A375 (cell line): Measurements from ENCODE around the genes SCN2A and METTL8.

GRCh38 chr2:165239238-165239737, at the start of gene SCN2A:
Gene SCN2A (plus strand): TSS chr2:165239414.
- RAMPAGE, long total RNA: no peak

DNA sequence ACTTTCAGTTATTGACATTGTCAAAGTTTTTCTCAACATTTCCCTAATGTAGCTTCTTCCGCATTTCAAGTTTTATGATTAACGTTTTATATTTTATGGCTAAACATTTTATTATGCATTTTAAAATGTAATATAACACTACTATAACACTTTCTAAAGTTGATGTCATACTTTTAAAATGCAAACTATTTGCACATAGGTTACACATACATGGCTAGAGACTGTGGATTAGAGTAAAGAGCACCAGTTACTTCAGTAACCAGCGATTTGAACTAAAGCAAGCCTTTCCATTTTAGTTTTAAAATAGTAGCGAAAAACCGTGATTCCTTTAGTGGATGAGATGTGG, 91.0 kb downstream of the B3GALT1 start:
- RAMPAGE, long total RNA: no peak

DNA sequence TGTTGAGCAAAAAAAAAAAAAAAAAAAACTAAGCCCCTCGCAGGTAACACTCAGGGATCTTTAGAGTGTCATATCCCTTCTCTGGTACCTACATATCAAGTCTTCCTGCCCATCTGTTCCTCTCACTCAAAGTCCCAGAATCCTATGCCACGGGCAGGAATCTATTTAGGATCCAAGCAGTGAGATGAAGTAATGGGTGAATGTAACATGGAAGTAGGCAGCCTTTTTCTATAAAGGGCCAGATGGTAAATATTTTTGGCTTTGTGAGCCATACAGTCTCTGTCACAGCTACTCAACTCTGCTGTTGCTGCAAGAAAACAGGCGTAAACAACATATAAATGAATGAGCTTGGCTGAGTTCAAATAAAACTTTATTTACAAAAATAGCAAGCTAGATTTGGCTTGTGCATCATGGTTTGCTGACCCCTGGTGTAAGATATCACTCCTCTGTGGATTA, 458.0 kb downstream of the B3GALT1 start:
- RAMPAGE, long total RNA: no peak

GRCh38 chr2:168181906-168182312, 65.5 kb downstream of the STK39 start:
- RAMPAGE, long total RNA: no peak

GRCh38 chr2:168248471-168248715, 998 bp upstream of the STK39 start:
- RAMPAGE, long total RNA: no peak

- RAMPAGE, long total RNA: no peak
Observed at GRCh38 chr2:168489862-168490407, 33.9 kb downstream of the CERS6 start.

DNA sequence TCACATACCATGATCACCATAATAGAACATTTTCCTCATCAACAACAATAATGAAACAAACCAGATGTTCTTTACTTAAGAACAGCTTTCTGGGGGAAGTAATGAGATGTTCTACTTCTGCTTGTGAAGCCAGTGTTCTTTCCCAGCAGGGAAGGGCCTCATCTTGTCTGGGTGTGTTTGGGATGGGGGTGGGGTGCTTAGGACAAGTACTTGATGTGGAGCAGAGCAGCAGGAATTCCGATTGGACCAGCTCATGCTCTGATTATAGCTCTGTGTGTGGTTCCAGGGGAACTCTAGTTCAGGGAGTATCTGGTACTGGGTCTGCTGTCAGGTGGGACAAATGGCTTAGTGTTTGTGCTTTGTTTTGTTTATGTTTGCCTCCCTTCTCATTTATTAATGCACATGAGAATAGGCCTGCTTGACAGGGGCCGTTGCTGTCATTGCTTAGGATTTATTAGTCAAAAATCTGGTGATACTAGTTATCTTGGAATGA, 162.9 kb upstream of the NOSTRIN start:
- RAMPAGE, long total RNA: no peak

- RAMPAGE, long total RNA: no peak
Observed at GRCh38 chr2:168700419-168701235, 101.8 kb upstream of the NOSTRIN start.

DNA sequence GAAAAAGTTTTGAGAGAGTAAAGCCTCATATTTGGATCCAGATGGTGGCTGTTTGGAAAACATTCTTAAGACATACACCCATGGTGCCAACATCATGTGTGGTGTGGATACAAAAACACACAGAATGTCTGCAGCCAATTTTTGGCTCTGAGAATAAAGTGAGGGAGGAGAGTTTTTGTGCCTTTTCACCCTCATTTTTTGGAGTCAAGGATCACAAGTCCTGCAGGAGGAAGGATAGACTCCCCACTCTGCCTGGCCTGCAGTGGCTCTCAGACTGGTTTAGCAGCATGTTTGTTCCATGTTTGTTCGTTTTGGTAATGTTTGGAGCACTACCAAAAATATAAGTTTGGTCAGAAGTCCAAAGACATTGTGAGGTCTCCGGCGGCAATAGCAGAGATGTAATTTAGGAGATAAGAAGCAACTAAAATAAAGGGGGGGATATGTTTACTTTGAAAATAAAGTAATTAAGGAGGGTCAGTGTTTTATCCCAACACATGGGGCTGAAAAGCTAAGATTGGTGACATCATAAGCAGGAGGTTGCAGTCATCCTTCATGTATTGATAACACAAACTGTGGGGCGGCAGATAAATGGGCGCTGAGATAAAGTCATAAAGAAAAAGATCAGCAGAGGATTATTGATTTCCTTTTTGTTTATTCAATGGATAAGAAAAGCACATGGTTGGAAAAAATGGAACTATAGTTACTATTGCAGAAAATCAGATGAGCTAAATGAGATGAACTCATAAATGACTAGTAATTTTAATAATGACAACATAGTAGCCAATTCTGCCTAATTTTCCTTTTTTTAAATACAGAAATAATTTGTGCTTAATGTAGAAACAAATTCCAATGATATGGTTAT, 697 bp downstream of the NOSTRIN start:
- RAMPAGE, long total RNA: no peak

GRCh38 chr2:168803982-168804815, 1.8 kb downstream of the NOSTRIN start:
- RAMPAGE, long total RNA: no peak

- RAMPAGE, long total RNA: no peak
Observed at GRCh38 chr2:169258804-169259387, 103.4 kb downstream of the LRP2 start.

DNA sequence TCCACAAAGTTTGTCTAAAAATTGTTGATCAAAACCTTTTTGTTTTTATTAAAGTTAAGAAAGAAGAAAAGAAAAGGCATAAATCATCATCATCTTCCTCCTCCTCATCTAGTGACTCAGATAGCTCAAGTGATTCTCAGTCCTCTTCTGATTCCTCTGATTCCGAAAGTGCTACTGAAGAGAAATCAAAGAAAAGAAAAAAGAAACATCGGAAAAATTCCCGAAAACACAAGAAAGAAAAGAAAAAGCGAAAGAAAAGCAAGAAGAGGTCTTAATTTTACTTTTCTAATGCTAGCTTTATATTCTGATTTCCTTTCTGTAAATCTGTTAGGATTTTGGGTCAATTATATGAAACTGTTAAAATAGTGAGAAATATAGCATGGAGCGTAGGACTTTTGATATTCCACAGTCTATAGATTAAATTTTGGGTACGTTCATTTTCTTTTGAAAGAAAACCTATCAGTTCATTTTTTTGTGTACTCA, 46.6 kb downstream of the PPIG start:
- RAMPAGE, long total RNA: no peak

DNA sequence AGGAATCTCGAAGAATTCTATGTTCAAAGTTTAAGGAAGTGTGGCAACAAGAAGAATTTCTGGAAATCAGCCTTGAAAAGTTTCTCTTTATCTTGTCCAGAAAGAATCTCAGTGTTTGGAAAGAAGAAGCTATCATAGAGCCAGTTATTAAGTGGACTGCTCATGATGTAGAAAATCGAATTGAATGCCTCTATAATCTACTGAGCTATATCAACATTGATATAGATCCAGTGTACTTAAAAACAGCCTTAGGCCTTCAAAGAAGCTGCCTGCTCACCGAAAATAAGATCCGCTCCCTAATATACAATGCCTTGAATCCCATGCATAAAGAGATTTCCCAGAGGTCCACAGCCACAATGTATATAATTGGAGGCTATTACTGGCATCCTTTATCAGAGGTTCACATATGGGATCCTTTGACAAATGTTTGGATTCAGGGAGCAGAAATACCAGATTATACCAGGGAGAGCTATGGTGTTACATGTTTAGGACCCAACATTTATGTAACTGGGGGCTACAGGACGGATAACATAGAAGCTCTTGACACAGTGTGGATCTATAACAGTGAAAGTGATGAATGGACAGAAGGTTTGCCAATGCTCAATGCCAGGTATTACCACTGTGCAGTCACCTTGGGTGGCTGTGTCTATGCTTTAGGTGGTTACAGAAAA, 2.0 kb downstream of the KLHL23 start:
- RAMPAGE, long total RNA: no peak

DNA sequence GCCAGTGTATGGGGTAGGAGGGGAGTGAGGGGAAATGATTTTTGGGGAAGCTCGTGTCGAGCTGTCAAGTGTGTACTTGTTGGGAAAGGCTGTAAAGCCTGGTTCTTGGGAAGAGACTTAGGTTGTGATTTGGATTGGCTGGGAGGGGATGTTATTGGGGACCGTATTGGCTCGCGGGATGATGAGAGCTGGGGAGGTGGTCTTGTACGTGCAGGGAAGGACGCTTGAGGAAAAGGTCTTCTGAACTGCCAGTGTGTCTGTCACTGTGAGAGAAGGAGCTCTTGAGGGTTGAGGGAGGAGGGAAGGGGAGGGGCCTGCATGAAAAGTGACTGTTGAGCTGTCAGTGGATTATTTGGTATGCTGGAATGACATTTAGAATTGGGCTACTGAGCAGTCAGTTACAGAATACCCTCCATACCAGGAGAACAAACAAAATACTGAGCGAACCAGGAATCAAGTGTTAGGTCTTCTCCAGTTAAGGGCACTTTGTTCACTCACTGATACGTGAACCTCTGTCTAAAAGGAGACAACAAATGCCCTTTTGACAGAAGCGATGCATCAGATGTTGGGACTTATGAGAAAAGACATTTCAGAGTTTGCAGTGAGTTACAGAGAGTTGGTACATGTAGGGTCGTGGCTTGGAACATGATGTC, 1.2 kb downstream of the UBR3 start:
- RAMPAGE, long total RNA: no peak

DNA sequence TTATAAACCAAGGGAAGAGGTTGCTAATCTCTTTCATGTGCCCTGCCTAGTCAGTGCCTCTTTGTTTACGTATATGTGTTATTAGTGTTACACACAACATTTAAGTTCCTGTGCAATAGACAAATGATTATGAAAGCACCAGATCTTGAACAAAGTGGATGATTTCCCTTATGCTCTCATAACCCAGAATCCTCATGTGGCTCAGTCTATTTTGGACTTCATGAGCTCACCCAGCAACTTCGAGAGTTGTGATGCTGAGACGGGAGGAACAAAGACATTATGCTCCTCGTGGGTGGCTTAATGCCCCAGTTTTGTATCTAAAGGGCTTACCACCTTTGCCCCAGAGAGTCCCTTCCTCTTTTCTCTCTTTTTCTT, 214.3 kb upstream of the SP5 start:
- RAMPAGE, long total RNA: no peak

DNA sequence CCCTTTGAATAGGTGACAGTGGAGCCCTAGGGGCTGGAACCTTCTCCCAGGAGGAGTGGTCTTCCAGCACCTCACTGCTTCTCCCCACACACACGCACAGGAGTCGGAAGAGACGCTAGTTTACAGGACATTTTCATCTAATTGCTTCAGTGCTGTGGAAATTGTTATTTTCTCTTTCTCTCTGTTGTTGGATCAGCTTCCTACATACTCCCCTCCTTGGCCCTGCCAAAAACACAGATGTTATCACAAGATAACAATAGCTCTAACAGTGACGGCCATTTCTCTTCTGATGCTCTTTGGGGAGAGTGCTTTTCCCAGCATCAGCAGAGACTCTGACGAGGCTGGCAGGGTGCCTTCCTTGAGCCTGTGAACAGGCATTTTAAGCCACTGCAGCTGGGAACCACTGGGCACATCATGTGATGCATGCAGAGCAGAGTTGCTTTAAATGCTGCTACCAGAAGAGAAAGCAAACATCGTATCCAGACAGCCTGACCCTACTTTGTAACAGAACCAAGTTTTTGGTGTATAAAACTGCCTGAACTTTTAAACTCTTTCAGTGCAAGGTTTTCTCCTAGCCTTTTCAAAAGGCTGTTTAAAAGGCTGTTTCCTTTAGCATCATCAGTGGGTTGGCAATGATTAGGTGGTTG, 209.3 kb upstream of the SP5 start:
- RAMPAGE, long total RNA: no peak

- RAMPAGE, long total RNA: no peak
Observed at GRCh38 chr2:170711542-170712556, 3.3 kb upstream of the SP5 start.

GRCh38 chr2:170717449-170717803, 2.3 kb downstream of the SP5 start:
- RAMPAGE, long total RNA: no peak

GRCh38 chr2:170770614-170771816, 837 bp downstream of the ERICH2 start:
- RAMPAGE, long total RNA: no peak

DNA sequence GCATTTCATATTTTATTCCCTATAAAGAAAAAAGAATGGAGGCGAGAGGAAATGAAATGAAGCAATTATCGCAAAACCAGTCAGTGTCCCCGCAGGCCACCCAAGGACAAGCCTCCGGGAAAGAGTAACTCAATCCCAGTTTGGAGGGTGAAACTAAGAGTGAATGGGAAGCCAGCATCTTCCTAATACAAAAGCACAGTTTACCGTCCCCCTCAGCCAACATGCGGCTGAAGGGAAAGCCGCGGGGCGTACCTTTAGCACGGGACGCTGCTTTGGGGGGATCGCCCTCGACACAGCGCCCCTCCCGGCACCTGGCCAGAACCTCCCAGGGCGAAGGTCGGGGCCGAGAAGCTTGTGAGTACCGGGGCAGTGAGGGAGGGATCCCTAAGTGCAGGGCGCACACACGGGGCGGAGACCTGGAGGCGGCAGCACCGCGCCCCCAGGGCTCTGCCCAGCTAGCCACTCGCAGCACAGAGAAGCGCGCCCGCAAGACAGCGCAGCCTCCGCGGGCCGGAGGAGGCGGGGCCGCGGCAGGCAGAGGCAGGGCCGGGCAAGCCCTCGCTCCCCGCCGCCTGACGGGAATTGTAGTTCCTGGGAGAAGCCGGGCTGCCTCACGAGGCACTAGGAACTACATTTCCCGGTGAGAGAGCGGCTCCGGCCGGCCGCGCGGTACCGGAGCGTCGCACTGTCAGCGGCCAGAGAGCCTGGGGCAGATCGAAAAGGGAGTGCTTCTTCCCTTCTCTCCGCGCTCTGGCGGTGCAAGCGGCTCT, at the start of gene METTL8:
Gene METTL8, minus strand, starts transcription at position 360 of the 770 bp plus-strand sequence.
- RAMPAGE, long total RNA: no peak